Right lobe of liver (tissue), 4 donors: Measurements from ENCODE around the gene RNF146.

GRCh38 chr6:127266143-127267005, at the start of gene RNF146:
Gene RNF146, plus strand, starts transcription at chr6:127266864.
- PRO-cap, 4 experiments: peak in 4 of 4 experiments; most common plus-strand start chr6:127266673 (in 4); most common minus-strand start chr6:127266753 (in 2)
- RAMPAGE, long total RNA, 2 experiments: start-site peak on the plus strand in 2 of 2 experiments, at chr6:127266877-127266888 at its widest, 87 to 129 reads per replicate

GRCh38 chr6:128313870-128314918, 206.2 kb downstream of the PTPRK start:
- PRO-cap, 4 experiments: no peak in any of the 4 experiments
- RAMPAGE, long total RNA, 2 experiments: no peak in any of the 2 experiments

- PRO-cap, 4 experiments: peak in 3 of 4 experiments; most common plus-strand start chr6:128518554 (in 1); most common minus-strand start chr6:128518584 (in 2)
- RAMPAGE, long total RNA, 2 experiments: no peak in any of the 2 experiments
Measured at GRCh38 chr6:128518299-128518971, 2.0 kb downstream of the PTPRK start.

DNA sequence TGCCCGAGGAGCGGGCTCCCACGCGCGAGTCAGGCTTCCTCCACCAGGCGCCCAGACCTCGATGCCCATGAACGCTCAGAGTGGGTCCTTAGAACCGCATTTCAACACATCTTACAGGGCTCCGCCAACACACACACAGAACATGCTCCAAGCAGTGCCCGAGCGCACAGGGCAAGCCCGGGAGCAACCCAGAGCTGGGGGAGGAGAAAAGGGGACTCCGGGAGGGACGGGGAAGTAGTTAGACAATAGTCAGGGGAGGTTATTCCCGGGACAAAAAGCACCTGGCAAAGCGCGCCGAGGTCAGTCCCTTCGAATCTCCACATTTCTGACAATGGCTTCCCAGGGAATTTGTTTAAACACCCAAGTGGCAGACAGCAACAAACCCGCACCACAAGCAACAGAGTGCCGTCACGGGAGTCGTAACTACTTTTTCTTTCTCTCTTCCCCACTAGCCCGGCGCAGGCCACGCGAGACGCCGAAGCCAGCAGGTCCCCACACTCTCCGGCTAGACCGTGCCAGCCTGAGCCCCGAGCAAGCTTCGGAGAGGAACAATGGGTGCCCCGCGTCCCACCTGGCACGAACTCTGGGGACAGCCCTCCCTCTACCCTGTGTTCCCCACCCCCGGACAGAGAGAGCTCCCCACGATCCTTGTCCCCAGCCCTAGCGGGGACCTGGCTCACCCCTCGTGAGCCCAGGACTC, 725 bp downstream of the PTPRK start:
- PRO-cap, 4 experiments: peak in 4 of 4 experiments; most common plus-strand start position 78 of the sequence (in 2); most common minus-strand start position 144 of the sequence (in 2)
- RAMPAGE, long total RNA, 2 experiments: no peak in any of the 2 experiments

- PRO-cap, 4 experiments: no peak in any of the 4 experiments
- RAMPAGE, long total RNA, 2 experiments: no peak in any of the 2 experiments
Measured at GRCh38 chr6:128526618-128526943, 6.2 kb upstream of the PTPRK start.

GRCh38 chr6:128885421-128885882, 2.5 kb downstream of the LAMA2 start:
- PRO-cap, 4 experiments: no peak in any of the 4 experiments
- RAMPAGE, long total RNA, 2 experiments: no peak in any of the 2 experiments

GRCh38 chr6:129133741-129134341, 250.9 kb downstream of the LAMA2 start:
- PRO-cap, 4 experiments: no peak in any of the 4 experiments
- RAMPAGE, long total RNA, 2 experiments: no peak in any of the 2 experiments

- PRO-cap, 4 experiments: no peak in any of the 4 experiments
- RAMPAGE, long total RNA, 2 experiments: no peak in any of the 2 experiments
Measured at GRCh38 chr6:129135358-129135800, 252.4 kb downstream of the LAMA2 start.

- PRO-cap, 4 experiments: no peak in any of the 4 experiments
- RAMPAGE, long total RNA, 2 experiments: no peak in any of the 2 experiments
Measured at GRCh38 chr6:129208081-129208770, 325.3 kb downstream of the LAMA2 start.

DNA sequence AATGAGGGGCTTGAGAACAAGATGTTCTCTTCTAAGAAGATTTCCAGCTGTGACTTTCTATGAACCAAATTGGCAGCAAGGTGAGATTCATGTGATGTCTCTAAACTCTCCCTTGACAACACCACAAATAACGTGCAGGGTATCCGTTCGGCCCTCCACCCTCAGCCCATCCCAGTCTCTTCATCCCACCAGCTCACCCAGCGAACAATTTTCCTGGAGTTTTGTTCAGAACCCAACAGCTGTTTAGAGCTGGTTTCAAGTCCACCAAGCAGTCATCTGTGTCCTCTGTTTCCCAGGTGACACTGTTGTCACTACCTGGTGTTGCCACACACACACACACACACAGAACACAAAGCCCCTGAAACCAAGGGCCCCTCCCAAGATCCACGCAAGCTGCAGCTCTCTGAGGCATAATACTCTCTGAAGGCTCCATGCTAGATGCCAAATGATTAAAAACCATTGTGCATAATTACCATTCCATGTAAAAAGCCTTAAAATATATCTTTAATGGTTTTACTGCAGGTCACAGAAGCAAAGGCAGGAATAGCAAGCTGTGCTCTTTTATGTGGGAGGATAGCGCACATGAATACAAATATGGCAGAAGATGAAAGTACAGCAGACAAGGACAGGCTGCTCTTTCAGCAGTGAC, 48.2 kb downstream of the ARHGAP18 start:
- PRO-cap, 4 experiments: no peak in any of the 4 experiments
- RAMPAGE, long total RNA, 2 experiments: no peak in any of the 2 experiments

DNA sequence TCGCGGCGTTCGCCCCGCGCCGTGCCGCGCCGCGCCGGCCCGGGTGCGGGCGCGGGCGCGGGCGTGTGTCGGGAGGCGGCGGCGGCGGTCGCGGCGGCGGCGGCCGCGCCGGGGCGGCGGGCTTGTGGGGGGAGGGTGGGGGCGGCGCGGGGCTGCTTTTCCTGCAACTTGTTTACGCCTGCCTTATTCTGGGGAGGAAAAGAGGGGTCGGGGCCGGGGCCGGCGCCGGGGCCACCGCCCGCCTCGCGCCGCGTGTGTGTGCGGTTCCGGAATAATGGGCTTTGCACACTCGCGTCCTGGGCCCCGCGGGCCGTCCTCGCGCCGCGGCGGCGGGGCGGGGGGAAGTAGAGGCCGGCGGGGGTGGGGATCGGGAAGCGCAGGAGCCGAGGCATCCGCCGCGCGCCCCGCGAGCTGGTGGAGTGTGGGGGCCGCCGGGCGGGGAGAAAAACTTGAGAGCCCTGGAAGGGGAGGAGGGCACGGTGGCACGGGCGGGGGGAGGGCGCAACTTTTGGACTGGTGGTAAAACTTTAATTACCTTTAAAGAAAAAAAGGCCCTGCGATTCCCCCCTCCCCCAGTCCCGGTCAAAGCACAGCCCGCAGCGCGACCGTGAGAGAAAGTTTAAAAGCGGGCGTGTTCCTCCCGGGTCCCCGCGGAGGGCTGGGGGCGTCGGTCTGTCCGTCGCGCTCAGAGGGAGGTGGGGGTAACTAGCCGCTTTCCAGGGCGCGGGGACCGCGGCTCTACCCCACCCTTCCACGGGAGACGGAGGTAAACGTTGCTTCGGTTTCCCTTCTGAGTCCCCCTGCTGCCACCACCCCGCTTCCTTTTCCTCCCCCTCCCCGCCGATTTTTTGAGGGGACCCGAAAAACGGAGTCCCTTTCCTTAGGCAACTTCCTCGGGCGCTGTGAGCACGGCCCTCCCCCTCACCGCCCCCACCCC, 1.8 kb downstream of the L3MBTL3 start:
- PRO-cap, 4 experiments: peak in 4 of 4 experiments; most common plus-strand start position 575 of the sequence (in 3); most common minus-strand start position 318 of the sequence (in 3)
- RAMPAGE, long total RNA, 2 experiments: start-site peak on the plus strand in 2 of 2 experiments, centred at positions 503 to 623 of the sequence, 10 to 15 reads per replicate

DNA sequence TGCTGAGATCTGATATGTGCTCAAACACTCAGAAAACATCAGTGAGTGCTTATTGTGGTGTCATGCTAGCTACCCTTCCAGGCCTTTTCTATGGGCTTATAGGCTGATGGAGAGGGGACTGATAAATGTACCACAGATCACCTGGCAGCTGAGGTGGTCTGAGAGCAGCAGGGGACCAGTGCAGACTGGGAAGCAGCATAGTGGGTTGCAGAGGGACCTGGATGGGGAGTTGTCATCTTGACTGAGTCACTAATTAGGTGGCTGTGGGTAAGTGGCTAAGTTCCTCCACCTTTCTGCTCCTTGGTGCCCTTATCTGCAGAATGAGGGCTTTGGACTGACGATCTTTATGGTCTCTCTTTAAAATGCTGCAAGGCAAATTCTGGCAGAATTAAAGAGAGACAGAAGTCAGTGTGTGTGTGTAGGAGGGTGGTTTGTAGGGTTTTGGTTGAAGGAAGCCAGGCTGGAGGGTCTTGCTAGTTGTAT, 2.8 kb downstream of the TMEM200A start:
- PRO-cap, 4 experiments: no peak in any of the 4 experiments
- RAMPAGE, long total RNA, 2 experiments: no peak in any of the 2 experiments

GRCh38 chr6:130396312-130396561, 30.4 kb downstream of the TMEM200A start:
- PRO-cap, 4 experiments: peak in 1 of 4 experiments; most common minus-strand start chr6:130396372 (in 1)
- RAMPAGE, long total RNA, 2 experiments: no peak in any of the 2 experiments

GRCh38 chr6:130827902-130828203, 647 bp downstream of the SMLR1 start:
- PRO-cap, 4 experiments: peak in 1 of 4 experiments; most common minus-strand start chr6:130828095 (in 1)
- RAMPAGE, long total RNA, 2 experiments: no peak in any of the 2 experiments

- PRO-cap, 4 experiments: peak in 2 of 4 experiments; most common plus-strand start chr6:130834936 (in 1); most common minus-strand start chr6:130834666 (in 2)
- RAMPAGE, long total RNA, 2 experiments: no peak in any of the 2 experiments
Measured at GRCh38 chr6:130834614-130835135, 7.5 kb downstream of the SMLR1 start.

DNA sequence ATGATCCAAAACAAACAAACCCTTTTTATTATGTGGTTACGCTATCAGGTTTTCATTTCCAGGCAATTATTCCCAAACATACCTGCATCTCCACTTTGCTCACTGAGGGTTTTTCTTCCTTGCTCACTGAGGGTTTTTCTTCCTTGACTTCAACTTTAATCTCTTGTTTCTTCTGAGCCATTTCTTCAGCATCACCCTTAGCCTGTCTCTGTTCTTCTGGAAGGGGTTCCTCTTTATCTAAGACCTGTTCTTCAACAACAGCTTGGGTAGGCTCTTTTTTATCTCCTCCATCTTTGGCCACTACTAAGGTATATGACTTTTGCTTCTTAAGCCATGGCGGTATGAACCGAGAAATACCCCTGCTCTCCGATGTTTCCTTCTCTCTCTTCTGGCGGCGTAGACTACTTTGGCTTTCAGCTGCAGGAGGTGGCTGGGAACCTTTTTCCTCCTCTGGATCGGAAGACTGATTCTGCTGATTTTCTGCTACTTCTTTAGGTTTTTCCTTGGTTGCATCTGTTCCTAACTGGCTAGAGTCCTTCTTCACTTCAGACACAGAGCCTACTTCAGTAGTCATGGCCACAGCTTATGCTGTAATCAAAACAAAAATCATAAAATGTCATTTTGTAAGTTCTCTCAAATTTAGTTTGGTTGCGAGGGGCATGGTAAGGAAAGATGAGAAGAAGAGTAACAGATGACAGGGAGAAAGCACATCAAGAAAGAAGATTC, 107.0 kb downstream of the EPB41L2 start:
- PRO-cap, 4 experiments: no peak in any of the 4 experiments
- RAMPAGE, long total RNA, 2 experiments: start-site peak on the minus strand in 1 of 2 experiments, centred at position 412 of the sequence, 170 reads per replicate

GRCh38 chr6:131061729-131062071, 1.3 kb downstream of the EPB41L2 start:
- PRO-cap, 4 experiments: no peak in any of the 4 experiments
- RAMPAGE, long total RNA, 2 experiments: no peak in any of the 2 experiments

GRCh38 chr6:131259164-131259456, 123.8 kb downstream of the AKAP7 start:
- PRO-cap, 4 experiments: no peak in any of the 4 experiments
- RAMPAGE, long total RNA, 2 experiments: no peak in any of the 2 experiments

DNA sequence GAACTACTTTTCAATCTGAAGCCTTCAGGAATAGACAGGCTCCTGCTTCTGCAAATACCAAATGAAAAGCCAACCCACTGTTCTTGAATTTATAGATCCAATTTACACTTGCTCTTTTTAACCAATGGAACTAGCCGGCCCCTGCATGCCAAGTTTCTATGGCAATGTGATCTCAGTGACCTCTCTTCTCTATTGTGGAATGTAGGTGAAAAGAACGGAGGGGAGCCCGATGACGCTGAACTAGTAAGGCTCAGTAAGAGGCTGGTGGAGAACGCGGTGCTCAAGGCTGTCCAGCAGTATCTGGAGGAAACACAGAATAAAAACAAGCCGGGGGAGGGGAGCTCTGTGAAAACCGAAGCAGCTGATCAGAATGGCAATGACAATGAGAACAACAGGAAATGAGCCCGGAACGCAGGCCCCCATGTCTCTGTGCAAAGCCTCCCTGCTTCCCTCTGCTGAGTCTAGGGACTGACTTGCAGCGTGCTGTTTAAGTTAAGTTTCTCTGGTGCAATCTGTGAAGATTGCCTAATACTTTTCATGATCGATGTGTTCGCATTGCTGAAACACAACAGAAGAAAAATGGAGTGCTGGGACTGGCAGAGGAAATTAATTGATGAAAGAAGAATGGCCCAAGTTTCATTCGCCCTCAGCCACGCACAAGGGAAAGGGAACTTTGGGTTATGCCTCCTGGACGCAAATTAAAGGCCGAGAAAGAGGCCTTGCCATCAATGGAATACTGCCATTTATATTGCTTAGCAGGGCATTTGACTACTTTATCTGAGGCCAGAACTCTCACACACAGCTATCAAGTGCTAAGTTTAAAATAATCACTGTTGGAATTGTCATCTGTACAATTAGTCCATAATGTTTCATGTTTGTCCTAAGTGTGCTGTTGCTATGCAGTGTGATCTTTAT, 146.3 kb downstream of the AKAP7 start:
- PRO-cap, 4 experiments: peak in 4 of 4 experiments; most common plus-strand start position 253 of the sequence (in 2); most common minus-strand start position 463 of the sequence (in 4)
- RAMPAGE, long total RNA, 2 experiments: no peak in any of the 2 experiments

GRCh38 chr6:131295051-131295600, 159.9 kb downstream of the AKAP7 start:
- PRO-cap, 4 experiments: no peak in any of the 4 experiments
- RAMPAGE, long total RNA, 2 experiments: no peak in any of the 2 experiments